Heart (tissue), 3 donors: ENCODE measurements around the gene HAPLN1.

DNA sequence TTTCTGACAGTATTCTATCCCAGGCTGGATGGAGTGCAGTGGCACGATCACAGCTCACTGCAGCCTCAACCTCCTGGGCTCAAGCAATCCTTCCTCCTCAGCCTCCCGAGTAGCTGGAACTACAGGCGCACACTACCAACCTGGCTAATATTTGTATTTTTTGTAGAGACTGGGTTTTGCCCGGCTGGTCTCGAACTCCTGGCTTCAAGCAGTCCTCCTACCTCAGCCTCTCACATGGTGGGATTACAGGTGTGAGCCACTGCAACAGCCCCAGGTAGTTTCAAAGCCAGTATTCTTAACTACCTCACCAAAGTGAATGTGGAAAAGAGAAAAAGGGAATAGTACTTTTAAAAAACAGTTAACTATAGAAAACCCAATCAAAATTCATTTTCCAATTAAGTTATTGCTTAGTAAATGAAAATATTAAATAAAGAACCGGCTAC, 25.0 kb downstream of the SERINC5 start:
- RAMPAGE, long total RNA, 2 experiments = no peak in any of the 2 experiments

DNA sequence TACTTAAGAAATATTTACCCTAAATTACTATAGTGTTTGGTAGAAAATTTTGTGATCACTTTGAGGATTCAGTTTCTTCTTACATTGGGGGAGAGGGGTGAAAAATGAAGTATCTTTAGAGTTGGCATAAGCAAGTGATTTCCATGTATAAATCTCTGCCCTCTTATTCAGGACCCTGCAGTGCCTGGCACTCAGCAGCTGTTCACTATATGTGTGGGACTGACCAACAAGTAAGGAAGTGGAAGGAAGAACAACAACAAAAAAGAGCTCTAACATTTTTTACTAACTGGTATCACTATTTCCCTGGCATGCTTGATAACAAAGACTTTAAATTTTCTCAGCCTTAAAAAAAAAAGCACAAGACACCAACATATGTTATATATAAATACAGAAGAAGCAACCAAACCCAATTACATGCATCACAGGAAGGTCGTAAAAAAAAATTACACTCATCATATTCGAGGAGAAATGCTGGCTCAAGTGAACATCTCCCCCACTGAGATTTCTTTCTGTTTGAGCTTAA, 7.7 kb upstream of the MSH3 start:
- RAMPAGE, long total RNA, 2 experiments = no peak in any of the 2 experiments

DNA sequence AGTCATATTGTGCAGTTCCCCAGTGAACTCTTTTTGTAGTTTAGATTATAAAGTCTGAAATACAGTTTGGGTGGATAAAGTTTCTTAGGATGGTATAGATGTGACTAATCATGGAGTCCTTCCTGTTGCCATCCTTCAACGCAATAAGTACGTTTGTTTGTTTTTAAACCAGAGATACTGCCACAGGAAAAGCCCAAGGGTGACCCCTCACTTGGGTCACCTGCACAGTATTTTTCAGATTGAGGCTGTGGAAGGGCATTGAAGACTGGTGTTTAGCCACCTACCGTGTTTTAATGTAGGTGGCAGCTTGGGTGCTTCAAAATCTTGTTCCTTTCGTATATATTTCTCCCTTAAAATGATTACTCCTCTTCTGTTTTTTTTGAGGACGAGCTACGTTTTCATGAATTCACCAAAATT, 658 bp upstream of the DHFR start:
- RAMPAGE, long total RNA, 2 experiments = no peak in any of the 2 experiments

- RAMPAGE, long total RNA, 2 experiments = no peak in any of the 2 experiments
Measured at GRCh38 chr5:80754696-80755454, 100.1 kb upstream of the DHFR start.

DNA sequence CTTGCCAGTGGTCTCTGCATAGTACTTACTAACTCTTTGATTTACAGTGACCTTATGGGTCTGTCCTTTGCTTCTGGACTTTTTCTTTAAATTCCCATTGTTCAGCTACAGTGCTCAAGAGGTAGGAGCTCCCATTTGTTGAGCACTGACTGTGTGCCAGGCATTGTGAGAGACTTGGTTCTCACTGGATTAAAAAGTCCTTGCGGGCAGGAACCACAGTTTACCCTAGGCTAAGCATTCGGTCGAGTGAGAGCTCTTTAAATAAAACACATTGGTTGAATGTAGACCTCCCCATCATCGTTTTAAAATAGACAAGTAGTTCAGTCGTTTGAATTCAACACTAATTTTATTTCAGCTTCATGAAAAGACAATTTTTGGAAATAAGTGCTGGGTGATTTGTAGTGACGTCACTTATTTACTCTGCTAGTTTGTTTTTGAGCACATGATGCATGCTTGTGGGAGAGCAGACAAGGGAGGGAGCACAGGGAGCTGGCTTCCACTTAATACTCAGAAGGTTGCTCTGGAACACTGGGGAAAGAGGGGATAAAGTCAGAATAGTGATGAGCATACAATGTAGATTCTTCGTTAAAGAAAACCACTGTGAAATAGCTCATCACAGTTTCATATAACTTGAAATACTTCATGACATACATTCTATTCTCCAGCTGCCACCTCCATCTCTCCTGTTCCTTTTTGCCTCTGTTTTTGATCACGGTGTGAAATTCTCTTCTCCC, 27.1 kb downstream of the RASGRF2 start:
- RAMPAGE, long total RNA, 2 experiments = no peak in any of the 2 experiments

GRCh38 chr5:81164646-81164861, 68.6 kb upstream of the CKMT2 start:
- RAMPAGE, long total RNA, 2 experiments = no peak in any of the 2 experiments

- RAMPAGE, long total RNA, 2 experiments = no peak in any of the 2 experiments
Measured at GRCh38 chr5:81254796-81255538, 21.8 kb downstream of the CKMT2 start.

- RAMPAGE, long total RNA, 2 experiments = no peak in any of the 2 experiments
Measured at GRCh38 chr5:81344775-81345279, 43.4 kb downstream of the ZCCHC9 start.

DNA sequence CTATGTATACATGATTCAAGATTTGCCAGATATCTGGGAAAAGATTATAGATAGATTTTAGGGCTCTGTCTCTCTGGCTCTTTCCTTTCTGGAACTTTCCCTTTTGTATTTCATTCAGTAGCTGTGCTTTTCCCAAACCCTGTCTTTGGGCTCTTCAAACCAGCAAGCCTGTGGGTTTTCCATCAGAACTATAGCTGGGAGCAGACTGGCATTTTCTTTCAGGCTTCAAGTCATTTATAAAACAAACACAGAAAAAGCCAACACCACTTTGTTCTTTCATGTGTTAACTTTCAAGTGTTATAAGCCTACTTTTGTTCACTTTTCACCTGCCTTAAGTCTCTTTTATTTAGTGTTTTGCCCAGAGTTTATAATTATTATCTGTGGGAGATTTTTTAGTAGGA, 2.8 kb downstream of the ACOT12 start:
- RAMPAGE, long total RNA, 2 experiments = no peak in any of the 2 experiments

- RAMPAGE, long total RNA, 2 experiments = no peak in any of the 2 experiments
Measured at GRCh38 chr5:81750251-81750632, 655 bp downstream of the SSBP2 start.

DNA sequence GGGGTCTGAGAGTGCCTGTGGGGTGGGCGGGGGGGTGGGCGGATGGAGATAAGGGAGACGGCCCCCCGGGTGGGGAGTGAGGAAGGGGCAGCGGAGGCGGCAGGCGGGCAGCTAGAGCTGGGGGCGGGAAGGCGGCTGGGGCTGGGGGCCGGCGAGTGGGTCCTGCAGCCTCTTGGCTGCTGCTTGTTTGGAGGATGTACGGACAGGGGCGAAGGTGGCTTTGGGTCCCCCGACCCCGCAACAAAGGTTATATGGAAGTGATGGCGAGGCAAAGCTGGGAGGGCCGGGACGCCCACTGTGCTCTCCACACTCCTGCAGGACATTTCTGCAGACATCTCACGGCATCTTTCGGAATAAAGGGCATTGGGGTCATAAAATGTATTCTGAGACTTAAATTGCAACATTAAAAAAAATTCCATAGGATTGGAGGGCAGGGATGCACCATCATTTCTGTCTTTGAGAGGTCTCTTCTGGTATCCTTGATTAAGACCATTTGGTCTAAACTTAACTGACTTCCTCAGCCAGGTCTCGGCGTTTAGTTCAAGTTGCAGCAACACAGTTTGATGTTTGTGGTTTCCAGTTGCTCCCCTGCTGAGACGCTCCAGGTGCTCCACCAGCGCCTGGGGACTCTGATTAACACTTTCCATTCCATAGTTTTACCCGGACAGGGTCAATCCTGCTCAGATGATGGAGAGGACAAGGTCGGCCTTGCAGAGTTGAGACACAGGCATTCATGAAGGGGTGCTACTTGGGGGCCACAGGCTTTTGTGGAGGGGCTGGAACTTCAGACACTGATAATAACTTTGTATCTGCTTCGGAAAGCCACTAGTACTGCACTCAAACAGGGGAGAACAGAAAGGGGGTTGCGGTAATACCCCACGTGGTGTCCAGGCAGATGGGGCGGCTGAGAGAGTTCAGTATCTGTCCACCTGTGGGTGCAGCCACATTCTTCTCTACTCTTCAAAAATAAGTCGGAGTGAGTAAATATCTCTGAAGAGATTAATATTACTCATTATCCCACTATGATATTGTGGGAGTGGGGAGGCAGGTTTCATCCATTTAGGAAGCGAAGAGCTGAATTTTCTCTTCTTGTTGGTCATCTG, 101.7 kb upstream of the SSBP2 start:
- RAMPAGE, long total RNA, 2 experiments = no peak in any of the 2 experiments

- RAMPAGE, long total RNA, 2 experiments = no peak in any of the 2 experiments
Measured at GRCh38 chr5:82348592-82349189, 70.5 kb upstream of the RPS23 start.

DNA sequence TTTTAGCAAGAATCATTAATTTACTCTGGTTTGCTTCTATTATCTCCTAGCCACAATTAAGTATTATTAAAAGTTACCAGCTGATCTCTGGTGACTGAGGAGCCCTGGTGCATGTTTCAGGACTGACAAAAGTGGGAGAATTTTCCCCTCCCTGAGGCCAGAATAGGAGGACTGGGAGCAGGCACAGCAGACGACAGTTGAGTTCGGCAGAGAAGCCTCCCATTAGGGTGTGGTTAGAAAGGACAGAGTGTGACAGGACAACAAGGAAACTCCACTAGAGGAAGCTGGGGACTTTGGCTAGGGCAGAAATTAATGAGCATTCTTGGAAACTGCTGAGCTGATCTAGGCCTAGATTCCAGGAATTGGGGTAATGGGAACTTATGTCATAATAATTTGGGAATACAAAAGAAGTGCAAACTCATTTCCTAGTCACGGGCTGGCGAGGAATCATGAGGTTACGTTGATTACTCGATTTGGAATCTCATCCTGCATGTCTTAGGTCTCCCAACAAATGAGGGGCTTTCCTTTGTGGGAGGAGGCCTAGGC, 144.5 kb upstream of the RPS23 start:
- RAMPAGE, long total RNA, 2 experiments = no peak in any of the 2 experiments

GRCh38 chr5:83157078-83157571, 79.8 kb downstream of the XRCC4 start:
- RAMPAGE, long total RNA, 2 experiments = no peak in any of the 2 experiments

- RAMPAGE, long total RNA, 2 experiments = start-site peak on the minus strand in 2 of 2 experiments, at chr5:83720851-83721181 at its widest, 15 to 54 reads per replicate
Measured at GRCh38 chr5:83720738-83721399, at the start of gene HAPLN1. Gene HAPLN1, minus strand, starts transcription at chr5:83720855.

DNA sequence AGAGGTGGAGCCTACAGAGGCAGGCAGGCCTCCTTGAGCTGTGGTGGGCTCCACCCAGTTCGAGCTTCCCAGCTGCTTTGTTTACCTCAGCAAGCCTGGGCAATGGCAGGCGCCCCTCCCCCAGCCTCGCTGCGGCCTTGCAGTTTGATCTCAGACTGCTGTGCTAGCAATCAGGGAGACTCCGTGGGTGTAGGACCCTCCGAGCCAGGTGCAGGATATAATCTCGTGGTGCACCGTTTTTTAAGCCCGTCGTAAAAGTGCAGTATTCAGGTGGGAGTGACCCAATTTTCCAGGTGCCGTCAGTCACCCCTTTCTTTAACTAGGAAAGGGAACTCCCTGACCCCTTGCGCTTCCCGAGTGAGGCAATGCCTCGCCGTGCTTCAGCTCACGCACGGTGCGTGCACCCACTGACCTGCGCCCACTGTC, 78.4 kb upstream of the HAPLN1 start:
- RAMPAGE, long total RNA, 2 experiments = no peak in any of the 2 experiments

GRCh38 chr5:83858653-83859076, 138.0 kb upstream of the HAPLN1 start:
- RAMPAGE, long total RNA, 2 experiments = no peak in any of the 2 experiments

GRCh38 chr5:84385261-84385785, 643 bp upstream of the EDIL3 start:
- RAMPAGE, long total RNA, 2 experiments = no peak in any of the 2 experiments

- RAMPAGE, long total RNA, 2 experiments = no peak in any of the 2 experiments
Measured at GRCh38 chr5:84543595-84543884, 158.9 kb upstream of the EDIL3 start.

DNA sequence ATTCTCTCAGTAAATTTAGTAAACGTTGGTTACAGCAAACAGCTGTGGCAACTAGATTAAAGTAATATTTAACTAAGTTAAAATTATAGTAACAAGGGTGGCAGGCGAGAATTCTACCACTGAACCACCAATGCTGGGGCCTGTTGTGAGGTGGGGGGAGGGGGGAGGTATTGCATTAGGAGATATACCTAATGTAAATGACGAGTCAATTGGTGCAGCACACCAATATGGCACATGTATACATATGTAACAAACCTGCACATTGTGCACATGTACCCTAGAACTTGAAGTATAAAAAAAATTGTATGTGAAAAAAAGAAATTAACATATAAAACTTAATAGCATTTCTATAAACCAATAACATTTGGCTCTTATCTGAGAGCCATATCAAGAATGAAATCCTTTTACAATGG, 245.0 kb upstream of the COX7C start:
- RAMPAGE, long total RNA, 2 experiments = no peak in any of the 2 experiments